K562 (cell line): ENCODE data around the genes TVP23C and TBC1D26.

DNA sequence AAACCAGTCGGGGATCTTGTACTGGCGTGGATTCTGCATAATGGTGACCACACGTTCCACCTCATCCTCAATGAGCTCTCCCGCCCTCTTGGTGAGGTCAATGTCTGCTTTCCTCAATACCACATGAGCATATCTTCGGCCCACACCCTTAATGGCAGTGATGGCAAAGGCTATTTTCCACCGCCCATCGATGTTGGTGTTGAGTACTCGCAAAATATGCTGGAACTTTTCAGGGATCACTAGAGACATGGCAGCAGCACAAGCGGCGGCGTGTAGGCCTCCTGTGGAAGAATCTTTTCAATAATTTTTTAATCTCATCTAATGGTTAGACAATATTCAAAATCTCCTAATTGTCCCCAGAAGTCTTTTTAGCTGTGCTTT is 404.4 kb downstream of the HS3ST3B1 start:
- RAMPAGE, long total RNA = no peak
- RRBS = no CpG with 5 or more reads among the region's 11 CpGs
PRO-cap:
- standard = unidirectional peak, minus-strand start at position 292 of the sequence
- CoPRO, capped RNA only, 2 experiments = peak in 2 of 2 experiments; most common minus-strand start position 292 of the sequence (in 2)
- CoPRO, capped and uncapped RNA, 2 experiments = no peak in any of the 2 experiments
- CoPRO, uncapped RNA only, 2 experiments = no peak in any of the 2 experiments
CAGE:
- cytosol, long polyA plus RNA = no peak
- long polyA plus RNA = no peak
- nucleolus, long total RNA = no peak
- nucleus, long polyA plus RNA = no peak

- RAMPAGE, long total RNA = no peak
- RRBS = no CpG with 5 or more reads among the region's 1 CpG
PRO-cap:
- standard = no peak
- CoPRO, capped RNA only, 2 experiments = no peak in any of the 2 experiments
- CoPRO, capped and uncapped RNA, 2 experiments = no peak in any of the 2 experiments
- CoPRO, uncapped RNA only, 2 experiments = no peak in any of the 2 experiments
CAGE:
- cytosol, long polyA plus RNA = no peak
- long polyA plus RNA = no peak
- nucleolus, long total RNA = no peak
- nucleus, long polyA plus RNA = no peak
These were observed 475.9 kb downstream of the HS3ST3B1 start for GRCh38 chr17:14776716-14777205.

- RAMPAGE, long total RNA = no peak
- RRBS = no CpG with 5 or more reads among the region's 1 CpG
PRO-cap:
- standard = no peak
- CoPRO, capped RNA only, 2 experiments = no peak in any of the 2 experiments
- CoPRO, capped and uncapped RNA, 2 experiments = no peak in any of the 2 experiments
- CoPRO, uncapped RNA only, 2 experiments = no peak in any of the 2 experiments
CAGE:
- cytosol, long polyA plus RNA = no peak
- long polyA plus RNA = no peak
- nucleolus, long total RNA = no peak
- nucleus, long polyA plus RNA = no peak
These were observed 222.4 kb downstream of the PMP22 start for GRCh38 chr17:15042738-15043095.

- RAMPAGE, long total RNA = no peak
- RRBS = no CpG with 5 or more reads among the region's 11 CpGs
PRO-cap:
- standard = no peak
- CoPRO, capped RNA only, 2 experiments = no peak in any of the 2 experiments
- CoPRO, capped and uncapped RNA, 2 experiments = no peak in any of the 2 experiments
- CoPRO, uncapped RNA only, 2 experiments = no peak in any of the 2 experiments
CAGE:
- cytosol, long polyA plus RNA = no peak
- long polyA plus RNA = no peak
- nucleolus, long total RNA = no peak
- nucleus, long polyA plus RNA = no peak
These were observed 9.4 kb downstream of the PMP22 start for GRCh38 chr17:15255598-15256298.

DNA sequence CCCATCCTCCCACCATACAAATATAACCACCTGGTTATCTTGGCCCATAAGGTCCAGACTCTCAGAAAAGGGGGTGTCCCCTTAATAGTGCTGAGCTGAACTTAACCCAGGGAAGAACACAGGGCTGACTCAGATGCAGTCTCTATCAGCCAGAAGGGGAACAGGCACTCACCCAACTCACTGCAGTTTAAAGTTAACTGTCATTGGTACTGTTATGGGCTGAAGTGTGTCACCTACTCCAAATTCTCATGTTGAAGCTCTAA is 62.1 kb upstream of the TEKT3 start:
- RAMPAGE, long total RNA = no peak
PRO-cap:
- standard = no peak
- CoPRO, capped RNA only, 2 experiments = no peak in any of the 2 experiments
- CoPRO, capped and uncapped RNA, 2 experiments = no peak in any of the 2 experiments
- CoPRO, uncapped RNA only, 2 experiments = no peak in any of the 2 experiments
CAGE:
- cytosol, long polyA plus RNA = no peak
- long polyA plus RNA = no peak
- nucleolus, long total RNA = no peak
- nucleus, long polyA plus RNA = no peak

DNA sequence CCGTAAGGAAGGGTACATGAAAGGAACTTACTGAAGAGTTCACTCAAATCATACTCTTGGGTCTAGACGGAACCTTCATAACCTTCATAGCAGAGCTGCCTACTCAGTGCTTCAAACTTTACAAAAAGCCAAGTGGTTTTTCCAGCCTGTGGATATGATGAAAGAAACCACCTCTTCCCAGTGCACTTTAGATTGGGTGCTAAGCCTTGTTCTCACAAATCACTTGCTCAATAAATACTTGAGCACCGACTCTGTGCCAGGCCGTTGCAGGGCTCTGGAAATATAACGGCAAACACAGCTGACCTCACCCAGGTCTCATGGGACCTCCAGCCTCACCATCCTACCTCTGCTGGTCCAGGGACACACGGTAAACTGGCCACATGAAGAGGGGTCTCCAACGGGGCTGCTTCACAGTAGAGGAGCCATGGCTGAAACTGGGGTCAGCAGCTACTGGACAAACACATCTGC is 35.6 kb downstream of the CDRT4 start:
- RAMPAGE, long total RNA = no peak
- RRBS = no CpG with 5 or more reads among the region's 7 CpGs
PRO-cap:
- standard = no peak
- CoPRO, capped RNA only, 2 experiments = no peak in any of the 2 experiments
- CoPRO, capped and uncapped RNA, 2 experiments = no peak in any of the 2 experiments
- CoPRO, uncapped RNA only, 2 experiments = no peak in any of the 2 experiments
CAGE:
- cytosol, long polyA plus RNA = no peak
- long polyA plus RNA = no peak
- nucleolus, long total RNA = no peak
- nucleus, long polyA plus RNA = no peak

DNA sequence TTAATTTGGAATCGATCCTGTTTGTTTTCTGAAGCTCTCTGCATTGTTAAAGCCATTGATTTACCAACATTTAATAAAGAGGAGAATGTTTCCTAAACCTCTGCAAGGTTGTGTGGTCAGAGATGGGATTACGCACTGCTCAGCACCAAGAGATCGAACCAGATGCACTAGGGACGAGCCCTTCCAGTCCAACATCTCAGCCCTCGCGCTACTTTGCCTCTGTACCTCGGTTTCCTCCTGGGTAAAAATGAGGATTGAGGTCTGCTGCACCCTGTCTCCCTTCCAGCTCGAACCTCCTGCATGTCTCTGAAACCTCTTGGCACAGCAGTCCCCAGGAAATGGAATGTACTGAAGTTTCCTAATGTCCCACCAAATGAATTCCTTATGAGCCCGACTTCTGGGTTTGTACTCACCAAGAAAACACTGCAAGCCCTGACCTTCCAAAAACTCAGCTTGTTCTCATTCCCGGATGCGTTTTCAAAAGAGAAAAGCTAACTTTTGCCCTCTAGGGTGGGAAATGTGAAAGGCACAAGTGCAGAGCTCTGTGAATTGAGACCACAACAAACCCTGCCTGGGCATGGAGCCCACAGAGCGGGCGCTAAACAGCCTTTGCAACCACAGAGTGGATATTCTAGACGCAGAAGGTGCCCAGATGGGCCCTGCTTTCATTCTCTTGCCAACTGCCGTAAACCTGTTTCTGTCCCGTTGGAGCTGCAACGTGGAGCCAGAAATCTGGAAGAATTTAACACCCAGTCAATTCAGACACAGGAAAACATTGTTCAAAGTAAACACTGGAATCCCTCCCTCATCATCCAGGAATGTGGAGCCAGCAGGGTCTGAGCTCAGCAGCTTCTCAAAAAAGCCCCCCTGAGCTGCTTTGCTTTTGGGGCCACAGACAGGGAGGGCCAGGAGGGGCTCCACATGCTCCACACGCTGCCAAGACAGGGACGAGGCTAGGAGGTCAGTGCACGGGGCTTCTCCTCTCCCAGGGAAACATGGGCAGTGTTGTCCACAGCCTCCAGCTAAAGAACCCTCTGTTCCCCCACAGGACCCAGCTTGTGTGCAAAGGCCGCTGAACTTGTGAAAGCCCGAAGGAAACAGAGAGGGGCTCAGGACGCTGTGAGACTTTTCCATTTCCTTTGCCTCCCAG is 10.2 kb downstream of the CDRT4 start:
- RAMPAGE, long total RNA = no peak
- RRBS = no CpG with 5 or more reads among the region's 23 CpGs
PRO-cap:
- standard = no peak
- CoPRO, capped RNA only, 2 experiments = no peak in any of the 2 experiments
- CoPRO, capped and uncapped RNA, 2 experiments = no peak in any of the 2 experiments
- CoPRO, uncapped RNA only, 2 experiments = no peak in any of the 2 experiments
CAGE:
- cytosol, long polyA plus RNA = no peak
- long polyA plus RNA = no peak
- nucleolus, long total RNA = no peak
- nucleus, long polyA plus RNA = no peak

GRCh38 chr17:15473663-15474089 is 6.3 kb upstream of the CDRT4 start:
- RAMPAGE, long total RNA = no peak
- RRBS = no CpG with 5 or more reads among the region's 3 CpGs
PRO-cap:
- standard = no peak
- CoPRO, capped RNA only, 2 experiments = no peak in any of the 2 experiments
- CoPRO, capped and uncapped RNA, 2 experiments = no peak in any of the 2 experiments
- CoPRO, uncapped RNA only, 2 experiments = peak in 1 of 2 experiments; most common minus-strand start chr17:15473908 (in 1)
CAGE:
- cytosol, long polyA plus RNA = no peak
- long polyA plus RNA = no peak
- nucleolus, long total RNA = no peak
- nucleus, long polyA plus RNA = no peak

DNA sequence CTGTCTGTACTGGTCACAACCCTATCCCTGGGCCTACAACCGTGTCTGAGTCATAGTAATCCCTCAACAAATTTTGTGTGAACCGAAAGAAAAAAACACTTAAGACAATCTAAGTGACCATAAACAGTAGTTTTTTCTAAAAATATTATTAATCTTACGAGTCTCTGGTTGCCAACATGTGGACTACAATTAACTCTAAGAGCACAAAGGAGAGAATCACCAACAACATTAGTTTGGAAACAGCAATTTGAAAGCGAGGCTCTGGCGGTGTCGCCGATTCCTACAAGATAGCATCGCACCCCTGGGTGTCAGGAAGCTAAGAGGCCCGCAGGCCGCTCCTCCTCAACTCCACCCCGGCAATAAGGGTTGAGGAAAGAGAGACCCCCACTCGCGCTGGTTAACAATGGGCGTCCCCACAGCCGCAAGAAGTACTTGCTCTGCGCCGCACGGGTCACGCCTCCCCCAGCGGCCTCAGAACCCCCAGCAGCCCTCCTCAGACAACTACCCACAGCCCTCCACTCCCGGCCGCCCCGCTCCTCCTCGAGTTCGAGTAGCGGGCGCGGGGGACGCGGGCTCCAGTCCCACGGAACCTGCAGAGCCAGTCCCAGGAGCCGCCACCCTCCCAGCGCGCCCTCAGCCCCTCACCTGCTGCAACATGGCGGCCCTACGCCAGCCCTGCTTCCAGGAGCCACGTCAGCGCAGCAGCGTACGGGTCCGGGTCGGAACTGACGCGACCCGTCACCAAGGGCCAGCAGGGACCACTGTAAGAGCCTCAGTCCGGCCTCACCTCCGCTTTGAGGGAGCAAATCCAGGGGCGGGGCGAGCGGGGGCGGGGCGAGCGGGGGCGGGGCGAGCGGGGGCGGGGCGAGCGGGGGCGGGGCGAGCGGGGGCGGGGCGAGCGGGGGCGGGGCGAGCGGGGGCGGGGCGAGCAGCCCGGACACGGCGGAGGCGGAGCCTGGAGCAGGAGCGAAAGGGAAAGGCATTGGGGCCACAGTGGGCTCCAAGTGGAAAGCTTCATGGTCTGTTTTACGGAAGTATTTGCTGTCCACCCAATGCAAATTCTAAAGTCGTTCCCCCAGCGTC is at the start of gene TVP23C:
TSS of gene TVP23C (minus strand) at position 692 of the 1,083 bp plus-strand sequence.
- RAMPAGE, long total RNA = no peak
- RRBS = no CpG with 5 or more reads among the region's 78 CpGs
PRO-cap:
- standard = bidirectional peak, plus-strand start at position 952 of the sequence, minus-strand start at position 796 of the sequence
- CoPRO, capped RNA only, 2 experiments = peak in 2 of 2 experiments; most common plus-strand start position 982 of the sequence (in 2); most common minus-strand start position 765 of the sequence (in 2)
- CoPRO, capped and uncapped RNA, 2 experiments = peak in 1 of 2 experiments; most common plus-strand start position 982 of the sequence (in 1); most common minus-strand start position 763 of the sequence (in 1)
- CoPRO, uncapped RNA only, 2 experiments = no peak in any of the 2 experiments
CAGE:
- cytosol, long polyA plus RNA = start-site peak on the minus strand centred at position 688 of the sequence, 21 bp wide, 135 and 67 reads in 2 replicates
- long polyA plus RNA = no peak
- nucleolus, long total RNA = no peak
- nucleus, long polyA plus RNA = start-site peak on the minus strand centred at position 696 of the sequence, 15 bp wide, 73 and 144 reads in 2 replicates

DNA sequence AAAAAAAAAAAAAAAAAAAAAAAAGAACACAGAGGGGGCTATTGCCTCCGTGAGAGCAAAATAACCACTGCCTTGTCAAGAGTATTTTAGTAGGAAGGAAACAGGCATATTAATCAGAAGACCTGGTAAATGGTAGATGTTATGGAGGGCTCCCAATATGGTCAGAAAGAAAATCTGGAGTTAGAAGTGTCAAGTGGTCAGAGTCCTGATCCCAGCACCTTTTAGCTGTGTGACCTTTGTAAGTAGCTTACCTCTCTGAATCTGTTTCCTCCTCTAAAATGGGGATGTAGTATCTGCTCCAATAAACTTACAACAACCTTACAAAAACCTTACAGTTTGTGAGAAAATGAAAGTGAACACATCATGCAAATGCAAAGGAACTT is 23.2 kb downstream of the TRIM16 start:
- RAMPAGE, long total RNA = no peak
- RRBS = no CpG with 5 or more reads among the region's 1 CpG
PRO-cap:
- standard = no peak
- CoPRO, capped RNA only, 2 experiments = no peak in any of the 2 experiments
- CoPRO, capped and uncapped RNA, 2 experiments = no peak in any of the 2 experiments
- CoPRO, uncapped RNA only, 2 experiments = no peak in any of the 2 experiments
CAGE:
- cytosol, long polyA plus RNA = no peak
- long polyA plus RNA = no peak
- nucleolus, long total RNA = no peak
- nucleus, long polyA plus RNA = no peak

GRCh38 chr17:15732028-15732567 is at the start of gene TBC1D26:
Gene TBC1D26 (plus strand): TSS chr17:15732283.
- RAMPAGE, long total RNA = no peak
- RRBS = no CpG with 5 or more reads among the region's 10 CpGs
PRO-cap:
- standard = no peak
- CoPRO, capped RNA only, 2 experiments = no peak in any of the 2 experiments
- CoPRO, capped and uncapped RNA, 2 experiments = no peak in any of the 2 experiments
- CoPRO, uncapped RNA only, 2 experiments = no peak in any of the 2 experiments
CAGE:
- cytosol, long polyA plus RNA = no peak
- long polyA plus RNA = no peak
- nucleolus, long total RNA = no peak
- nucleus, long polyA plus RNA = no peak

GRCh38 chr17:15749592-15750286 is 17.7 kb downstream of the TBC1D26 start:
- RAMPAGE, long total RNA = no peak
- RRBS = 57% methylated on average over 7 of the region's 46 CpGs
PRO-cap:
- standard = no peak
- CoPRO, capped RNA only, 2 experiments = no peak in any of the 2 experiments
- CoPRO, capped and uncapped RNA, 2 experiments = no peak in any of the 2 experiments
- CoPRO, uncapped RNA only, 2 experiments = no peak in any of the 2 experiments
CAGE:
- cytosol, long polyA plus RNA = no peak
- long polyA plus RNA = no peak
- nucleolus, long total RNA = no peak
- nucleus, long polyA plus RNA = no peak

DNA sequence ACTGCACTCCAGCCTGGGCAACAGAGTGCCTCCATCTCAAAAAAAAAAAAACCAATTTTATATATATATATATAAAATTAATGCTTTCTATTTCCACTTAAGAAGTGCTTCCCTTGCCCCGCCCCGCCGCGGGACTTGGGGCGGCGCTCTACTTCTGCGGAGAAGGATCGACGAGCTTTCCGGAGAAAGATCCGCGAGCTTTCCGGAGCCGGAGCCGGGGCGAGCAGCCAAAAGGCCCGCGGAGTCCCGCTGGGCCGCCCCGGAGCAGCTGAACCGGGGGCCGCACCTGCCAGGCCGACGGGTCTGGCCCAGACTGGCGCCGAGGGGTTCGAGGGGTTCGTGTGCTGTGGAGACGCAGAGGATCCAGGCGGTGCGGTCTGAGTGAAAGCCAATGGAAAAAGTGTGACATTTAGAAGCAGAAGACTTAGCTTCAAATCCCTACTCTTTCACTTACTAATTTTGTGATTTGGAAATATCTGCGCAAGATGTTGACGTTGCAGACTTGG is 50.8 kb downstream of the TBC1D26 start:
- RAMPAGE, long total RNA = no peak
- RRBS = no CpG with 5 or more reads among the region's 34 CpGs
PRO-cap:
- standard = no peak
- CoPRO, capped RNA only, 2 experiments = no peak in any of the 2 experiments
- CoPRO, capped and uncapped RNA, 2 experiments = no peak in any of the 2 experiments
- CoPRO, uncapped RNA only, 2 experiments = no peak in any of the 2 experiments
CAGE:
- cytosol, long polyA plus RNA = no peak
- long polyA plus RNA = no peak
- nucleolus, long total RNA = no peak
- nucleus, long polyA plus RNA = no peak

DNA sequence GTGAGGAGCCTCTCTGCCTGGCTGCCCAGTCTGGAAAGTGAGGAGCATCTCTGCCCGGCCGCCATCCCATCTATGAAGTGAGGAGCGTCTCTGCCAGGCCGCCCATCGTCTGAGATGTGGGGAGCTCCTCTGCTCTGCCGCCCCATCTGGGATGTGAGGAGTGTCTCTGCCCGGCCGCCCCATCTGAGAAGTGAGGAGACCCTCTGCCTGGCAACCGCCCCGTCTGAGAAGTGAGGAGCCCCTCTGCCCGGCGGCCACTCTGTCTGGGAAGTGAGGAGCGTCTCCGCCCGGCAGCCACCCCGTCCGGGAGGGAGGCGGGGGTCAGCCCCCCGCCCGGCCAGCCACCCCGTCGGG is 77.7 kb upstream of the ADORA2B start:
- RAMPAGE, long total RNA = no peak
- RRBS = no CpG with 5 or more reads among the region's 22 CpGs
PRO-cap:
- standard = no peak
- CoPRO, capped RNA only, 2 experiments = no peak in any of the 2 experiments
- CoPRO, capped and uncapped RNA, 2 experiments = no peak in any of the 2 experiments
- CoPRO, uncapped RNA only, 2 experiments = no peak in any of the 2 experiments
CAGE:
- cytosol, long polyA plus RNA = no peak
- long polyA plus RNA = no peak
- nucleolus, long total RNA = no peak
- nucleus, long polyA plus RNA = no peak

- RAMPAGE, long total RNA = no peak
- RRBS = no CpG with 5 or more reads among the region's 16 CpGs
PRO-cap:
- standard = no peak
- CoPRO, capped RNA only, 2 experiments = no peak in any of the 2 experiments
- CoPRO, capped and uncapped RNA, 2 experiments = no peak in any of the 2 experiments
- CoPRO, uncapped RNA only, 2 experiments = no peak in any of the 2 experiments
CAGE:
- cytosol, long polyA plus RNA = no peak
- long polyA plus RNA = no peak
- nucleolus, long total RNA = no peak
- nucleus, long polyA plus RNA = no peak
These were observed 3.3 kb downstream of the ADORA2B start for GRCh38 chr17:15948142-15948759.

DNA sequence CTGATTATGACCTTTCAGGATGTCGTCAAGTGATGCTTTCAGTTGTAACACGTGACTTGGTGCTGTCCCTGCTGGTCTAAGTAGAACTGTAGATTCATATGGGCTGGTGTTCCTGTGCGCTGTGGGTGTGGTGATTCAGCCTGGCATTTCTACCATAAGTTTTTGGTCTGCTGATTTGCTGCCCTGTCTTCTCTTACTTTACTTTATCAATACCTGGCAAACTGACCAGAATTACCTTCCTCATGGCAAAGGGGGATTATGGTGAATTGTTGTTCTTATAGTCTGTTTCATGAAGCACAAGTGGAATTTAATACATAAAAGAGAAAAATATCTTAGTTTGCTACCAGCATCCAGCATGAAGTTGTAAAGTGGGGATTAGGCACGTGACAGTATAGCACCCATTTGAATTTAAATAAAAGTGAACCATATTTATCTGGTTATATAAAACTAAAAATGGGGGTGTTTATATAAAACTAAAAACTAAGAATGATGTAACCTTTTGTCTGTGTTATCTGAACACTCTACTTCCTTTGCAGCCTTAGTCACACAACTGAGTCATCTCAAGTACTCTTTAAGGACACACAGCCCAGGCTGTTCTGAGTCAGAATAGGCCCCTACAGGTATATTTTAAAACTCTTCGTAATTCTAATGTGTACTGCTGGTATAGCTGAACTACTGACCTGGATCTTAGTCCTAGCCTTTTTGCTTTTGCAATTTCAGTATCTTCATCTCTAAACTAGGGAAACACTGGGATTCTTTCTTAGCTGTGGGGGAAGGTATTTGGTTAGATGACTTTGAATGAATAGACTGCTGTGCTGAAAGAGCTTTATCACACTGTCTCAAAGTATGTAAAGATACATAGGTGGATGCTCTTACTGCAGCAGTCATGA is 28.3 kb downstream of the TTC19 start:
- RAMPAGE, long total RNA = no peak
- RRBS = no CpG with 5 or more reads among the region's 5 CpGs
PRO-cap:
- standard = no peak
- CoPRO, capped RNA only, 2 experiments = no peak in any of the 2 experiments
- CoPRO, capped and uncapped RNA, 2 experiments = no peak in any of the 2 experiments
- CoPRO, uncapped RNA only, 2 experiments = no peak in any of the 2 experiments
CAGE:
- cytosol, long polyA plus RNA = start-site peak on the plus strand centred at position 757 of the sequence, 37 bp wide, 96 and 133 reads in 2 replicates
- long polyA plus RNA = no peak
- nucleolus, long total RNA = no peak
- nucleus, long polyA plus RNA = start-site peak on the plus strand centred at position 616 of the sequence, 320 bp wide, 158 and 119 reads in 2 replicates

GRCh38 chr17:16032145-16032969 is 32.7 kb downstream of the TTC19 start:
- RAMPAGE, long total RNA = no peak
- RRBS = no CpG with 5 or more reads among the region's 10 CpGs
PRO-cap:
- standard = no peak
- CoPRO, capped RNA only, 2 experiments = no peak in any of the 2 experiments
- CoPRO, capped and uncapped RNA, 2 experiments = no peak in any of the 2 experiments
- CoPRO, uncapped RNA only, 2 experiments = peak in 1 of 2 experiments; most common plus-strand start chr17:16032761 (in 1); most common minus-strand start chr17:16032463 (in 1)
CAGE:
- cytosol, long polyA plus RNA = no peak
- long polyA plus RNA = no peak
- nucleolus, long total RNA = no peak
- nucleus, long polyA plus RNA = no peak

GRCh38 chr17:16038146-16038820 is 38.7 kb downstream of the TTC19 start:
- RAMPAGE, long total RNA = no peak
- RRBS = no CpG with 5 or more reads among the region's 6 CpGs
PRO-cap:
- standard = no peak
- CoPRO, capped RNA only, 2 experiments = no peak in any of the 2 experiments
- CoPRO, capped and uncapped RNA, 2 experiments = no peak in any of the 2 experiments
- CoPRO, uncapped RNA only, 2 experiments = no peak in any of the 2 experiments
CAGE:
- cytosol, long polyA plus RNA = no peak
- long polyA plus RNA = no peak
- nucleolus, long total RNA = no peak
- nucleus, long polyA plus RNA = no peak